ENCODE data around the gene SLC22A1.

DNA sequence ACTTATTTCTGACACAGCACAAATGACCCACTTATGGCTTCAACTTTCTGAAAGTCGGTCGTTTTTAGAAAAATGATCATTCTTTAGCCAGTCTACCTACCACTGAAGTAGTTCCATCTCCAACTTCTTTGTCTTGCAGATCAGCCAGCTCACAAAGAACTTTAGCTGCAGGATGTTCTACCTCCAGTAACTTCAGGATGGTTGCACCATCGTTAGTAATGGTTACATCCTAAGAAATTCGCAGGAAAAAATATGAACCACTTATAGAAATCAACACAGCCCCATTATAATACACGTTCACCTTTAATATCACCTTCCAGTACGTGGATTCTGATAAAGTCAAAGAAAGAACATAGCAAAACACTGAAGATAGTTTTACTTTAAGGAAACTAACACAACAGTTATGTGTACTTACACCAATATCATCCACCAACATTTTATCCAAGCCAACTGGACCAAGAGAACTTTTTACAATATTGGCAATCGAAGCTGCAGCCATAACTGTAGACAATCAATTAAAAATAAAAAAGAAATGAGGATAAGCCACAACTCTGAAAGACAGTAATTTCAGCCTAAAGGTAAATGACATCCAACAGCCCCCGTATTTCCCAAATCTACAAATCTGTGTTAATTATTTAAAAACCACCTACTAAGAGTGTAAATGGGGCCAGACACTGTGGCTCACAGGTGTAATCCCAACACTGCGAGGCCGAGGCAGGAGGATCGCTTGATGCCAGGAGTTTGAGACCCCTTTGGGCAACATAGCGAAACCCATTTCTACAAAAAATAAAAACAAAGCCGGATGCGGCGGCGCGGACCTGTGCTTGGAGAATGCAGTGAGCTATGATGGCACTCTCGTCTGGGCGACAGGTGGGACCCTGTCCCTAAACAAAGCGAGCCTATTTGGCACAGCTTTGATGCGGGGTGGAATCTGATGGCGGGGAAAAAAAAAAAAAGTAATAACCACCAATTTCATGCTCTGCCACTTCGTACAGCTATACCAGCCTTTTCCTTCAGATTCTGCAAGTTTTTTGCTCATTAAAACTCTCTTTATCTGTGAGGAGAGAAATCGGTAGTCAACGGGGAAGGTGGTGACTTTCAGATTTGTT, 1.4 kb downstream of the TCP1 start:
- PRO-cap, 2 experiments = no peak in any of the 2 experiments

DNA sequence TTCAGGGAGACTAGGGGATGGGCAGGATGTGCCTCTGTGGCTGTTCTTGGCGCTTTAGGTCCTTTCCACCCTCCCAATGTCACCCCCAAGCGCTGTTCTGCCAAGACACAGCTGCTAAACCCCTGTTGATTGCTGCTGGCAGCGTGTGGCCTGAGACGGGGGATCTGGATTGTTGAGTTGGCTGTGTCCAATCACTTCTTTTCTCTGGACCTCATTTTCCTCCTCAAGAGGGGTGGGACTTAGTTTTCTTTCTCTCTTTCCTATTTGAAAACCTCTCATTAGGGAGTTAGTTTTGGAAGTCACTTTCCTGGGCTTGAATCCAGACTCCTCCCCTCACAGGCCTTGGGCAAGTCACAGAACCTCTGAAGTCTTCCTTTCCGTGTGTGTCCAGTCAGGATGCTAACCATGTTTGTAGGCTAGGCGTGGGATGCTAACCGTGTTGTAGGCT, 8.5 kb downstream of the IGF2R start:
- PRO-cap, 2 experiments = no peak in any of the 2 experiments

- PRO-cap, 2 experiments = no peak in any of the 2 experiments
Observed at GRCh38 chr6:160032284-160032768, 63.4 kb downstream of the IGF2R start.

DNA sequence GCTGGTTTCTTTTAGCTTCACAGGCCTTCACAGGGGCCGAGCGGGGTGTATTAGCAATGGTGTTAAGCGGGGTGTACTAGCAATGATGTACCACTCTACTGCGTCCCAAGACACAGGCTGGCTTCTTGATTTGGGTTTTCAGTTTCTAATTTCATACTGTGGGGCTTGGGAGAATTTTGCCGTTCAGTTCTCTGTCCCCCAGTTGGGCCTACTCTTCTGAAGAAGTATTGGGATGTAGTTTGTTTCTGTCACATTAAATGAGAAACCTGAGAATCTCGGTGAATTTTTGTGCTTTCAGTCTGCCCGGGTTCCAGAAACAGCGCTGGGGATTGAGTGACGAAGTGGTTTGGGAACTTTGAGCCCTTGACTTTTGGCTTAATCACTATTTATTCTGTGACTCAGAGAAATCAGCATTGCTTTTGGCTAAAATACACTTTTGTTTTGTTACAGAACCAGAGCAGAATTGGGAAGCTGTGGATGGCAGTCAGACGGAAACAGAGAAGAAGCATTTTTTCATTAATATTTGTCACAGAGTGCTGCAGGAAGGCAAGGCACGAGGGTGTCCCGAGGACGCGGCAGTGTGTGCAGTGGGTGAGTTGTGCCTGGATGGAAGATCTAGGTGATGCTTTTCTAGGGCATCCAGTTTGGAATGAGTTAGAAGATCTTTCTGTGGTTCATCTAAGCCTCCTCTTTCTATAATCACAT, 74.0 kb downstream of the IGF2R start:
- PRO-cap, 2 experiments = no peak in any of the 2 experiments

- PRO-cap, 2 experiments = no peak in any of the 2 experiments
Observed at GRCh38 chr6:160068137-160068794, 53.3 kb upstream of the SLC22A1 start.

DNA sequence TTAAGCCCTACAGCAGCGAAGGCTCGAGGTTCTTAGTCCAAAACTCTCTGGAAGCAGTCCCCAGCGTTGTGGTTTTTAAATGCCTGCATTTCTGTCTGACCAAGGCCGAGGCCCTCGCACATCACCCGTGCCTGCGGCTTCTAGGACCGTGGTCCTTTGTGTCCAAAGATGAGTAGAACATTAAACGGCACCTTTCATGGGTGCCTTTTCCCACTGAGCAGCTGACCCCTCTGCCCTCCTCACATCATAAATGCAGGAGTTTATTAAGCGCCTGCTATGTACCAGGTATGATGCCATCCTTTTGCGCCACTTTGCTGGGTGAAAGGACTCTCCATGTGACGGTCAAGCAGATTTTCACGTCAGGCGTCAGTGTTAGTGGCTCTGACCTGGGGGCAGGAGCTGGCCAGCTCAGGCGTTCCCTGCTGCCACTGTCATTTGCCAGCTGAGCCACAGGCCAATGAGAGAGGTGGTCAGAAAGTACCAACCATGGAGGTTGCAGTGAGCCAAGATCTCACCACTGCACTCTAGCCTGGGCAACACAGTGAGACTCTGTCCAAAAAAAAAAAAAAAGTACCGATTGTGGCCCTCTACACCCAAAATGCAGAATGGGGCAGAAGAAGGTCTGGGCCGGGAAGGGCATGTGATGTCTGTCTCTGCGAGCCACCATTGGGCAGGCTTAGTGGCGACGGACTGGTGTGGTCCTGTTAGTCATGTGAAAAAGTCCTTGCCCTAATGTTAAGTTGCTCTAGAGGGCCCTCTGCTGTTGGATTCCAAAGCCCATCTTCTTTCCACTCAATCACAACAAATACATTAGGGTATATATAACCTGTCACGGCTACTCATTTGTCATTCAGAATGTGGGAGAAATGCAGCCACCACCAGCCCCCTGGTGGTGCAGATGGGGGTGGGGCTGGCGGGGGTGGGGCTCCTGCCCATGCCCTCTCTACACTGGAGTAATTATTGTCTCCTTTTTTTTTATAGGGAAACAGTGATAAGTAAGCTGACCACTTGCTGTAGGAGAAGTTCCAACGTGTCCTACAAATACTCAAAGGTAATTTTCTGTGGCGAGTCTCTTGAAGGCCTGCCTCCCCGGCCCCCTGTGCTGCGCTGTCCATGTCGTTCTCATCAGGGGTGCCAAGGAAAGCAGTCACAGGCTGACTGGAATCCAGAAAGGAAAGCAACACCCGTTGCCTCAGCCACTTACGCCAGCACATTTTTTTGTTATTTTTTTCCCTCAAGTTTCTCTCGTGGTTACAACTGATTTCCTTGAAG, 18.4 kb upstream of the SLC22A1 start:
- PRO-cap, 2 experiments = no peak in any of the 2 experiments

- PRO-cap, 2 experiments = no peak in any of the 2 experiments
Observed at GRCh38 chr6:160121426-160122424, at the start of gene SLC22A1. Gene SLC22A1, plus strand, starts transcription at chr6:160121815.

GRCh38 chr6:160275054-160276134, 16.8 kb upstream of the SLC22A2 start:
- PRO-cap, 2 experiments = no peak in any of the 2 experiments

DNA sequence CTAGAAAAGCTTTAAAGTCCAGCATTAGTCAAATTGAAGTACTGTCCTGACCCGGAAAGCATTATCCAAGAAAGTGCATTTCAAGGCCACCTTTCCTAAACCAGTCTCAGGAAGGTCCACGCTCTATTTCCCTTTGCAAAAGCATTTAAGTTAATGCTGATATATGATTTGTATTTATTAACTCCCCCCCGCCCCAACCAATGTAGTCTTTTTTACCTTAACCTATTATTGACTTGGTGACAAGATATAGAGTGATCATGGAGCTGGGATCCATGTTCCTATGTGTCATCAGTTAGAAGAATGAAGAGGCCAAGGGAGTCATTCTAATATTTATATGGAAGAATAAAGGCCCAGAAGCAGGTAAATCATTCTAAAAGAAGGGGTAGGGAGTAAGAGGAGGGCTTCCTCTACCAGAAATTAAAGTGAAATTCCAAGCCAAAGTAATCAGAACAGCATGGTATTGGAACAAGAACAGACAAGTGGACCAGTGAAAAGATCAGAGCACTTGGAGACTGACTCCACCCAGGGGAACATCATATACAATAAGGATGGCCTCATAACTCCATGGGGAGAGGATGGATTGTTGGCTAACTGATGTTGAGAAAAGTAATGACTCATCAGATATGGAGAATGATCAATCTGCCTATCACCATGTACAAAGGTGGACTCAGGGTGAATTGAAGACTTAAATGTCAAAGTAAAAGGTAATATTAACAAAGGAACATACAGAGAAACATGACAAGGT, 12.6 kb downstream of the SLC22A3 start:
- PRO-cap, 2 experiments = no peak in any of the 2 experiments

GRCh38 chr6:160362606-160363358, 14.6 kb downstream of the SLC22A3 start:
- PRO-cap, 2 experiments = no peak in any of the 2 experiments

GRCh38 chr6:160451690-160452583, 103.8 kb downstream of the SLC22A3 start:
- PRO-cap, 2 experiments = no peak in any of the 2 experiments

DNA sequence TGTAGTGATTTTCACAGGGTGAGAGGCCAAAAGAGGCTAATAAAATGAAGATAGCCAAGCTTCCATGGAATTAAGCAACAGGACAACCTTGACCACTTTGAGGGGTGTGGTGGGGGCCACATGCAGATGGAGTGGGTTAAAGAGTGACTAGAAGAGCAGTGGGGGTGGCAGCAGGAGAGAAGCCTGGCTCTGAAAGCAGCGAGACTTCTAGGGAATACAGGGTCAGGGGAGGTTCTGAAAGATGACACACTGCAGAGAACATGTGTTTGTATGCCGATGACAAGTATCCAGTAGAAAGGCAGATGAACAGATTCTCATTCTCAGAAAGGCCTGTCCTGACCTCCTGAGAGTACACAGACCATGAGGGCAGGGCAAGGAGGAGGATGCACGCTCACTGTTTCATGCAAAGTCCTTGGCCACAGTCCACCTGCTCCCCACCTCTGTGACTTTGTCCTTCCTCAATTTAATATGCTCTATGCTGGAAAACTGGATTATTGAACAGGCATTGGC, 2.9 kb downstream of the LPA start:
- PRO-cap, 2 experiments = no peak in any of the 2 experiments

DNA sequence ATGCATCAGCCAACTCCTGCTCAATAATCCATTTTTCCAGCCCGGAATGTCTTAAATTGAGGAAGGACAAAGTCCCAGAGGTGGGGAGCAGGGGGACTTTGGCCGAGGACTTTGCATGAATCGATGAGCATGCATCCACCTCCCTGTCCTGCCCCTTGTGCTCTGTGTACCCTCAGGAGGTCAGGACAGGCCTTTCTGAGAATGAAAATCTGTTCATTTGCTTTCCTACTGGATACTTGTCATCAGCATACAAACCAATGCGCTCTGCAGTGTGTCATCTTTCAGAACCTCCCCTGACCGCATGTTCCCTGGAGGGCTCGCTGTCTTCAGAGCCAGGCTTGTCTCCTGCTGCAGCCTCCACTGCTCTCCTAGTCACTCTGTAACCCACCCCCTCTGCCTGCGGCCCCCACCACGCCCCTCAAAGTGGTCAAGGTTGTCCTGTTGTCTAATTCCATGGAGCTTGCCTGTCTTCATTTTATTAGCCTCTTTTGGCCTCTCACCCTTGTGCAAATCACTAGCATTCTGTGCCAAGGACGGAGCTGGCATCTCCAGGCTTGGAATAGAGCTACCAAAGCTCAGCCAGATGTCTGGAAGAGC, 2.7 kb downstream of the PLG start:
- PRO-cap, 2 experiments = no peak in any of the 2 experiments

GRCh38 chr6:160766644-160767850, 65.0 kb downstream of the PLG start:
- PRO-cap, 2 experiments = no peak in any of the 2 experiments

- PRO-cap, 2 experiments = peak in 1 of 2 experiments; most common minus-strand start chr6:160837463 (in 1)
Observed at GRCh38 chr6:160837280-160837608, 135.2 kb downstream of the PLG start.

- PRO-cap, 2 experiments = peak in 2 of 2 experiments; most common plus-strand start chr6:160968050 (in 2)
Observed at GRCh38 chr6:160967834-160968122, 23.8 kb upstream of the MAP3K4 start.

DNA sequence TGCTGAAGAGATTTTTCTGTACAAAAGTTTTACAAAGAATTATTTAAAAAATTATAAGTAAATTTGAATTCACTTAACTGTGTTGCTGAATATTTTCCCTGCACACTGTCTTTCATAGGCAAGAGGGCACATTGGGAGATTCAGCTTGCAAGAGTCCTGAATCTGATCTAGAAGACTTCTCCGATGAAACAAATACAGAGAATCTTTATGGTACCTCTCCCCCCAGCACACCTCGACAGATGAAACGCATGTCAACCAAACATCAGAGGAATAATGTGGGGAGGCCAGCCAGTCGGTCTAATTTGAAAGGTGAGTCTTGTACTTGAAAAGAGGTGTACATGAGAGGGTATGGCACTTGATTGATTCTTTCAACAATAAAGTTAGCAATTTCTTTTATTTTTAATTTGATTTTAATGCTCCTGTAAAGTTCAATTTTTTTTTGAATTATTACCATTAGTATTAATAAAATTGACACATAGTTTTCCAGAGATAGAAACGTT, 42.6 kb downstream of the MAP3K4 start:
- PRO-cap, 2 experiments = no peak in any of the 2 experiments

GRCh38 chr6:161049217-161050057, 57.9 kb downstream of the MAP3K4 start:
- PRO-cap, 2 experiments = no peak in any of the 2 experiments

- PRO-cap, 2 experiments = no peak in any of the 2 experiments
Observed at GRCh38 chr6:161076603-161077033, 85.0 kb downstream of the MAP3K4 start.

DNA sequence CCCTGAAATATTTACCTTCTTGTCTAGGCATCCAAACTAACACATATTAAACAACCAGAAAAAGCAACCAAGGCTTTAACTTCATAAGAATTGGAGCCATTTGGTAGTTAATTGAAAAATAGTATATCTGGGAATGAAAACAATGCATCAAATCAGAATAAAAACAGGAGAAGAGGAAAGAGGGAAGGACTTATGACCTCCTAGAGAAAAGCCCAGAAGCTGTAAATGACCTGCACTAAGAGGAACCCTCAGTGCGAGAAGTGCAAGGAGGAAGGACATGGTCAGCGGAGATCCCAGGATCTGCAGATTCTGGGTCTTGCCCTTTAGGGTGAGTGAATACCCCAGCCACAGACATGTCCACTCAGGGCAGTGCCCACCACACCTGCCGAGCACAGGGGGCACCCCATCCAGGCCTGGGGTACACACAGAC, 101.9 kb downstream of the AGPAT4 start:
- PRO-cap, 2 experiments = no peak in any of the 2 experiments